Retinal pigment epithelial cell (primary cell): ENCODE results near the genes CCDC178, ASXL3 and ZNF24.

DNA sequence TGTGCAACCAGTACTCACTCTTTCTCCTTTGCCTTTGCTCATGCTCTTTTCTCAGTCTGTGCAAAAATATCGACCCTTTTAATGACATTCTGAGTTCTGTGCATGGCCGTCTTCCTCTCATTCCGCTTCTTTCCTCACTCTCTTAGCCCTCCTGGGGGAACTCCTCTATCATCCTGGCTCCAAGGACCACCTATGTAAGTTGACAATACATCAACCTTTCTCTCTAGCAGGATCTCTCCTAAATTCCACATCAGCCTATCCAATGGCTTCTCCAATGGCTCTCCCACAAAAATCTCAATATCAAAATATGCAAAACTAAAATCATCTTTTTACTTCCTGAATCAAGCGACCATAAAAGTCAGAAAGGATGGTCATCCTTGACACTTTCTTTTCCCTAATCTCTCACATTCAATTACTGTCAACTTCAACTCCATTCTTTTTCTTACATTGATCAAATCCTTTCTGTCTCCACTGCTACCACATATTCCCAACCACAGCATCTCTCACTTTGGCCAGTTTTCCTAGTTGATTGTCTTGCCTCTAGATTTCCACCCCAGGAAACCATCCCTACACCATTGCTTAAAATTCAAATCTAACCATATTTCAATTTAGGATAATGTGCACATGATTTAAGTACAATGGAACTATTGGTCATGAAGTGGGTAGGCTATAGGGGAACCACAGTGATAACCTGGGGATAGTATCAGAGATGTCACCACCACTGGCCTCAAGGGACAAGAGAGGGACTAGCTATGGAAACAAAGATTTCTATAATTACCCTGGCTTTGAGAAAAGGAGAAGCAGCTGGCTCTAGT is 131.7 kb downstream of the MEP1B start:
- RRBS: no CpG with 5 or more reads among the region's 4 CpGs

DNA sequence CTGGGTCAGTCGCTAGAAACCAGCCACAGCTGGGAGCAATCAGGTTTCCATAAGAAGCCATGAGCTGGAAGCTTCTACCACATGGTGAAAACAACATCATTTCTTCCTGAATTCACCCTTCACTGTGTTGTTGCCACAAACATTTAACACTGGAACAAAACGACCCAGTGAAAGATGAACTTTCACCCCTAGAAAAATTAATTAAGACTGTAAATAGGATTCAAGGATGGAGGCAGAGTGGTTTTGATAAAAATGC is 86.6 kb downstream of the GAREM1 start:
- RRBS: no CpG with 5 or more reads among the region's 2 CpGs

DNA sequence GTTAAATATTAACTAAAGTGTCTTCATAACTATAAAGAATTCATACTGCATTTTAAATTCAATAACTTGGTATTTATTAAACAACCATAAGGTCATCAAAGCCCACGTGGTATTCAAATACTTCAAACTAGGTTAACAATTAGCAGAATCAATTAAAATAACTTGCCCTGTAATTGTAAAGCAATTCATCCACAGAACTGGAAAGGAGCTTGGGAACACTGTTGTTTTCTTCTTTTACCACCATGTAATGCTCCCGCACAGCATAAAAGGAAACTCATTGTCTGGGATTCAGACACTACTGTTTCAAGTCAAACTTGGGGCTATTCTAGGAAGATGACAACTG is 10.4 kb downstream of the GAREM1 start:
- RRBS: no CpG with 5 or more reads among the region's 2 CpGs

DNA sequence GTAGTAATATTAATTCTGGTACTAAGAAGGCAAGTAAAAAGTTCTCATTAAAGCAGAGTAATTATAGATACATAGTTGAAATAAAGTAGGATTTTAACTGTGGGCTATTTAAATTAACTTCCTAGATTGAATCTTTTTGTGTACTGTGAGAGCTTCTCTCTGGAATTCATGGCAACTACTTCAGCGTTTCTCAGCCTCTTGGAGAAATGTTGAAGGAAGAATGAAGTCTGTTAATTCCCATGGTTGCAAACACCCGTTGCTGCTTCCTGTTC is 58.5 kb downstream of the KLHL14 start:
- RRBS: no CpG with 5 or more reads among the region's 2 CpGs

- RRBS: no CpG with 5 or more reads among the region's 9 CpGs
Observed at GRCh38 chr18:32730482-32731214, 42.2 kb downstream of the KLHL14 start.

- RRBS: no CpG with 5 or more reads among the region's 3 CpGs
Observed at GRCh38 chr18:32768787-32769262, 4.0 kb downstream of the KLHL14 start.

GRCh38 chr18:33440127-33441242 is at the start of gene CCDC178:
Gene CCDC178 (minus strand): TSS chr18:33440721.
- RRBS: under 1% methylated on average over 32 of the region's 79 CpGs

- RRBS: 1% methylated on average over 13 of the region's 125 CpGs
Observed at GRCh38 chr18:33577540-33578707, at the start of gene ASXL3. Gene ASXL3 (plus strand): TSS chr18:33578219.

GRCh38 chr18:33851540-33852427 is 273.8 kb downstream of the ASXL3 start:
- RRBS: no CpG with 5 or more reads among the region's 6 CpGs

GRCh38 chr18:34592815-34593560 is 117.1 kb upstream of the DTNA start:
- RRBS: no CpG with 5 or more reads among the region's 8 CpGs

DNA sequence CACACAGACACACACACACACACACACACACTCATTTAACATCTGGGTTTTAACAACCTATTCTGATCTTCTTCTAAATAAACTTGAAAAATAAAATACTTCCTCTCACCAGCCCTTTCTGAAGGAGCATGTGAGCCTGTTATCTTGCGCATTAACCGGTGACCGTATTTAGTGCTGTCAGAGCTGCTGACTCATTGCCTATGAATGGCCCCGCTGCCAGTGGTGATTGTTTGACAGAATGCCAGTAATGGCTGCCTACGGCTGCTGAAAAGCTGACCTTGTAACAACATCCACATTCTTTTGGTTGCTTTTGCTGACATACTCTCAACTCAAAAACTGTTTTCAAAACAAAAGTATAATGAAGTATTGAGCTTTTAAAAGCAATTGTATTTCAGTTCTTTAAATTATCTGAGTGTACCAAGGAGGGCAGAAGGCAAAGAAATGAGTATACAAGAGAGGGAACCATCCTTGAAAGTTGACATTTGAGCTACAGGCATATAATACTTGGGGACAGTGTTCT is 50.4 kb upstream of the DTNA start:
- RRBS: no CpG with 5 or more reads among the region's 5 CpGs

- RRBS: no CpG with 5 or more reads among the region's 4 CpGs
Observed at GRCh38 chr18:34707703-34708191, 2.4 kb upstream of the DTNA start.

DNA sequence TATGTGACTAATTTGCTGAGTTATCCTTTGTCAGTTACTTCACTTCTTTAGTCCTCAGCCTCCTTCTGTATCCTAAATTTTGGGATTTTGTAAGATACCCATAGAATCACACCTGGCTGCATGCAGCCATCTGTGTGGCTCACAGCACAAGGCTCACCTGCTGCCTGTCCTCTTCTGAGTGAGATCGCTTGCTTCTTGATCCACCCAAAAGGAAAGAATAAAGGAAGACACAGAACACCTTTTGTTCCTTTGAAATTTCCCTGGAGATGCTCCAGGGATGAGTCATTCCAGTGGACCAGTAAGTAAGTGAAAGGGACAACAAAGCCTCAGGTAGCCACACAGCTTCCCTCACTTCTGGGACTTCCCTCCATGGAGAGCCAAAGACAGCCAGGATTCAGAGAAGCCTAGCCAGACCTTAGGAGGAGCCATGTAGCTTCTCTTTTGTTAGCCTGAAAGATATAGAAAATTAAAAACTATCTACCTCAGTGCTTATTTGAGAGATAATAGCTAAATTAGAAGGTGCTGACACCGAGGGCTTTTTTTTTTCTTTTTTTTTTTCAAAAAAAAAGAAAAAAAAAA is 97.3 kb downstream of the DTNA start:
- RRBS: no CpG with 5 or more reads among the region's 2 CpGs

DNA sequence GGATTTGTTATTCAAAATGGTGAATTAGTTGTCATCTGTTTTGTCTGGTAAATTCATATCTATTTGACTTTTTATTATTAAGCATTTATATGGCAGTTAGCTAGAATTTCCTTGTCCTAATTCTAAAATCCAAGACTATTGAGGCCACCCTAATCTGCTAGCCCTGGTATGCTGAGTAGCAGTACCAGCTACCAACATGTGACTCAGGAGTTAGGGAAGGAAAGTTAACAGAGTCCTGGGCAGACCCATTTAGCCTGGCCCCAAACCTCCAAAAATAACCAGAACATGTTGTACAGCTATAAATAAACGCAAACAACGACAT is 160.4 kb upstream of the MAPRE2 start:
- RRBS: no CpG with 5 or more reads among the region's 2 CpGs

DNA sequence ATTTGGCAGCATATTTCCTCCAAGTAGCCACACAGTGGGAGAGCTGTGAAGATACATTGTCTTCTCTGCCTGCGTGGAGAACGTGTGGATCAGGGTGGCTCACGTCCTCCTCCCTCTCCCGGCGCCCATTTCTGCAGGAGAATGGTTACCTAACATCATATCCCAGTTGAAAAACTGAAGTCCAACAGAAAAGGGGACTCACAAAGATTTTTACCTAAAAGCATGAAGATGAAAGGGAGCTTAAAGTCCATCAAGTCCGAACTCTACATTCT is 98.0 kb upstream of the MAPRE2 start:
- RRBS: no CpG with 5 or more reads among the region's 6 CpGs

DNA sequence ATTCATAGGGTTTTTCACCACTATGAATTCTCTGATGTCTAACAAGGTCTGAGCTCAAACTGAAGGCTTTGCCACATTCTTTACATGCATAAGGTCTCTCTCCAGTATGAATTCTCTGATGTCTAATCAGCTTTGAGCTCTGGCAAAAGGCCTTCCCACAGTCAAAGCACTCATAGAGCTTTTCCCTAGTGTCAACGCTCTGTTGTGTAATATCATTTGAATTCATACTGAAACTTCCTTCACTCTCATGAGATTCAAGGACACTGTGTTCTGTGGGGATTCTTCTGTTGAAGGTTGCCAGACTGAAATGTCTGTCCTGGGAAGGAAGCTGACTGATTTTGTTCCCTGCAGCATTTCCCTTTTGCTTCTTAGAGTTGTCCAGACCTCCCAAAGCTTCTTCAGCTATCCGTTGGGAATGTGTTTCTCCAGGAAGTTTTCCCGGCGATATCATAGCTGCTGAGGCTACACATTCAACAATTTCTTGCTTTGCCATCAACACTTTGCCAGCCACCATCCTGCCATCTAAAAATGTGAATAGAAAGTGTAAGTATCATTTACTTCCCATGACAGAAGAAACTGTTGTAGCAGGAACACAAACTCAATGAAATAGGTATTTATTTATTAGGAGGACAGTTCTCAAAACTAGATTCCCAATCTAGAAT is 13.2 kb downstream of the ZNF397 start:
- RRBS: no CpG with 5 or more reads among the region's 4 CpGs

DNA sequence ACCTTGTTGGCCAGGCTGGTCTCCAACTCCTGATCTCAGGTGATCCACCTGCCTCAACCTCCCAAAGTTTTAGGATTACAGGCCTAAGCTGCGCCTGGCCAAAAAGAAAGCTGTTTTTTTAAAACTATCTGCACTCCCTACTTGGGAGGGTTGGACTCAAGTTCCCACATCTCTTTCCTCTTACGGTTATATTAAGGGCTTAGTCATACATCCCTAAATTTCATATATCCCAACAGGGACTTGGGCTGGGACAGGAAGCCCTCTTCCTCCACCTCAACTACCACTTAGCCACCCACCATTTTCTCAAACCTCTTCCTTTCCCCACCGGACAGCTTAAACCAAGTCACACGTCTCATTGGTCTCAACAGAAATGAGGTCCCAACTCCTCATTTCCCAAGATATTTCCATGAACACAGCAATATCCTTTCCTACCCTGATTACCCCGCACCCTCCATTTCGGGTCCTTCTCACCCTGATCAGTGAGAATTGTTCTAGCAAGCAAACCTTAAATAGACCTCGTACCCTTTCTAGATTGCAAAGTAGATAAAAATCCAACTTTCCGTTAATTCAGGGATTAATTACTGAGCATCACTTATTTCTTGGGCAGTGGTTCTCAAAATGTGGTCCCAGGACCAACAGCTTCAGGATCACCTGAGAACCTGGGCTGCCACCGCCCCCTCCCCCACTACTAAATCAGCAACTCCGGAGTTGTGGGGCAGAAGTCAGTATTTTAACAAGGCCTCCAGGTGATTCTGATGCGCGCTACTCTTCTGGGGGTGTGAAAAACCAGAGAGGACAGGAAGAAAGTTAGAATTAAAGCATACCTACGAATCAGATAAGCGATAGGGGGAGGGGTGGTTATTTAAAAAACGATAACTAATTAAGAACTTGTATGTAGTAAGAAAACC is 602 bp downstream of the ZSCAN30 start:
- RRBS: no CpG with 5 or more reads among the region's 15 CpGs

GRCh38 chr18:35344262-35344910 is at the start of gene ZNF24:
Gene ZNF24 (minus strand): TSS chr18:35344420.
- RRBS: under 1% methylated on average over 16 of the region's 40 CpGs

GRCh38 chr18:35489725-35490521 is 7.8 kb downstream of the INO80C start:
- RRBS: no CpG with 5 or more reads among the region's 8 CpGs